ENCODE results near the gene PLPP4.

- PRO-cap, result no peak
Observed at GRCh38 chr10:119239136-119239335, 31.7 kb downstream of the GRK5 start.

DNA sequence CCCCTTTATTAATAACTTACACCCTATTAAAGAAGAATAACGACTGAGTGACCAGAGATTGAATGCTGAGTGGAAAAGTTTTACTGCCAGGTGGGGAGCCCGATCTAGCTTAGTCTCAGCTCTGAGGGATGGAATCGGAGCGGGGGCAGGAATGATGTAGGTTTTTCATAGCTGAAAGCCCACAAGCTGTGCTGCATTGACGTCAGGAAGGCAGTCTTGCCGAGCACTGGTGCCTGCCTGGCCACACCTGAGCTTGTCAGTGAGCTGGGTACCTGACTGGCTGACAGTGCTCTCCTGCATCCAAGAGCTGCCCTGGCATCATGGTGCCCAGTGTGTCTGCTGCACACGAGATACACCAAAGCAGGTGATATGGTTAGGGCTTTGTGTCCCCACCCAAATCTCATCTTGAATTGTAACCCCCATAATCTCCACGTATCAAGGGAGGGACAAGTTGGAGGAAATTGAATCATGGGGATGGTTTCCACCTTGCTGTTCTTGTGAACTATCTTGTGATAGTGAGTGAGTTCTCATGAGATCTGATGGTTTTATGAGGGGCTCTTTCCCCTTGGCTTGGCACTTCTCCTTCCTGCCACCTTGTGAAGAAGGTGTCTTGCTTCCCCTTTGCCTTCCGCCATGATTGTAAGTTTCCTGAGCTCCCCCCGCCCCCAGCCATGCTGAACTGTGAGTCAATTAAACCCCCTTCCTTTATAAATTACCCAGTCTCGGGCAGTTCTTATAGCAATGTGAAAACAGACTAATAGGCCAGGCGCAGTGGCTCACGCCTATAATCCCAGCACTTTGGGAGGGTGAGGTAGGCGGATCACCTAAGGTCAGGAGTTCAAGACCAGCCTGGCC lies 35.1 kb downstream of the GRK5 start:
- PRO-cap, result no peak

DNA sequence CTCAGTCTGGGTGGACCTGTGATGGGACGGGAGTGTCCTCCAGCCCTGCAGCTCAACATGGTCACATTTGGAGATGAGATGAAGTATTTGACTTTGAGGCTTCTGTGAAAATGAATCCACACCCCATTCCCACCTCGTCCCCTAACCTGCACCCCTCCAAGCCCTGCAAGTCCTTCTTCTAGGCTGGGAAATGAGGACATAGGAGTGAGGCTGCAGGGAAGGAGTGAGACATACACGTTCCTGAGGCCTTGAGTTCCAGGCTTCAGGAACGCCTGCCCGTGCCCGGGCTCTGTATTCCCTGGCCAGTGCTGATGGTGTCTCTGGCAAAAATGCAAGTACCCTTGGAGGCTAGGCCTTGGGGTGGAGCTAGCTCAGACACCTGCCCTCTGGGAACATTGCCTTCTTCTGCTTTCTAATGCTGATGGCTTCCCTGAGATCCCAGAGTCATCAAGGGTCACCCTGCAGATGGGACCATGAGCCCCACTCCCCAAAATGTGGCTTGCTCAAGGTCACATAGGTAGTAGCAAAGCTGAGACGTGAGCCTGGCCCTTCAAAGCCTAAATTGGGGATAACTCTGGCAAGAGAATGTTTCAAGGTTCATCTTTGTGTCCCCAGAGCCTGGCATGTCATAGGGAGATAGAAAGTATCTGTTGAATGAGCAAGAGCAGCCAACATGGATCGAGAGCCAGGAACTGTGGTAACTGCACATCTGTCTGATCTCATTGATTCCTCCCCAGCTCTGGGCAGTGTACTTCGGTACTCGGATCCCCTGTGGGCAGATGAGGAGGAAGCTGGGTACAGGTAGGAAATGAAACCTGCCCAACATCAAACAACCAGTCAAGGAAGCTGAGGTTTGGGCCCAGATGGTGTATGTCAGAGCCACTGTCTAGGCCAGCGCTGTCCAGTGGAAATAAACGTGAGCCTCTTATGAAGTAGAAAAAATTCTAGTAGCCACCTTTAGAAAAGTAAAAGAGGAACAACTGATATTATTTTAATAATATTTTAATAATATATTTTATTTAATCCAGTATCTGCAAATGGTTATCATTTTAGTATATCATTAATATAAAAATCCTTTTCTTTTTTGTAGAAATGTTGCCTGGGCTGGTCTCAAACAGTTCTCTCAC lies 76.3 kb downstream of the GRK5 start:
- PRO-cap, result no peak

GRCh38 chr10:119346205-119346837 lies 138.9 kb downstream of the GRK5 start:
- PRO-cap, result no peak

GRCh38 chr10:119350581-119351059 lies 143.2 kb downstream of the GRK5 start:
- PRO-cap, result no peak

DNA sequence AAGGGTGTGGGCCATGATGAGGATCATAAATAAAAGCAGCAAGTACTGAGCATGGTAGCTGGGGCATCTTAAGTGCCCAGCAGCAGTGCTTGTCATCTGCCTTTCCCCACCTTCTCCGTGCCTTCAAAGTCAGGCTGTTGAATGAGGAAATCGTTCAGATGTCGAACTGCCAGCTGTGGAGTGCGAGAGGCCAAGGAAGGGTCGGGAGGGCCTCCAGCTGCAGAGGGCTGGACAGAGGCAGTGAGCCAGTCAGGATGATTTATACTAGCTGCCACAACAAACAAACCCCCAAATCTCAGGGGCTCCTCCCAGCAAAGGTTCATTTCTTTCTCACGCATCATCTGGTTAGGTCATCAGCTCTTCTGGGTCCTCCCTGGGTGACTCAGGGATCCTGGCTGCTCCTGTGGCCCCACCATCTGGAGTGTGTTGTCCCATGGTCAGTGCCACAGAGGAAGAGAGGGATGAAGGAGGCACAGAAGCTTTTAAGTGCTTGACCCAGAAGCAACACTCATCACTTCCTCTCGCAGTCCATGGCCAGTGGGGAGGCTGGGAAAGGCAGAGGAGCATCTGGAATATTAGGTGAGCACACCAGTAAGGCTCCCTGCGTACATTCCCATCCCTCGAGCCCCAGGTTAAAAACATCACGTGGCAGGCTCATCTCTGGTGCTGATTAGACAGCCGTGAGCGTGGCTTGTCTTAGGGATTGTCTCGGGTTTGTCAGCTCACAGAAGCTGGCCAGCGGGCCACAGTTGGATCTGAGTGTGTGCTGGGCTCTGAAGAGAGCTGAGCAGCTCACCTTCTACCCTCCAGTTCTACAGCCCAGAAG lies 140.7 kb downstream of the RGS10 start:
- PRO-cap, result no peak

- PRO-cap, result no peak
Observed at GRCh38 chr10:119406339-119406953, 136.1 kb downstream of the RGS10 start.

- PRO-cap, result no peak
Observed at GRCh38 chr10:119449991-119450587, 92.4 kb downstream of the RGS10 start.

DNA sequence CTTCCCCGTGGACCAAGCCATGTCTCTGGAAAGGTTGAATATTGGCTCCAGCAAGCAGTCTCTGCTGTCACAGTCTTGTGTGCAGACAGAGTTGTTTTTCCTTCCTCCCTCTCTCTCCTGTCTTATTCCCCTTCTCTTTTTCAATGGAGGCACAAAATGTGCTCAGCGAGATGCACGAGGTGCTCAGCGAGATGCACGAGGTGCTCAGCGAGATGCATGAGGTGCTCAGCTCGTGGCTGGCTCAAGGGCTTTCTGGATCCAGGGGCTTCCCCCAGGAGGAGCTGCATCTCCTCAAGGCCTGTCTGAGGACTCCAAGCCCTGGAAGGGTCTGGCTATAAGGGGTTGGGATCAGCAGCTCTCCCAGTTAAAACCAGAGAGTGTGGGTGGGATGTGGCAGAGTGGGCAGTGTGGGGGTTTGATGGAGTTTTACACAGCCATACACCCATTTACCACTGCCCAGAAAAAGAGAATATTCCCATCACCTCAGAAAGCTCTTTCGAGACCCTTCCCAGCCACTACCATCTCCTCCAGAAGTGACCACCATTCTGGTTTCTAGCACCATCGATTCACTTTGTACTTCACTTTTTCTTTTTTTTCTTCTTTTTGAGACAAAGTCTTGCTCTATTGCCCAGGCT lies 15.3 kb downstream of the BAG3 start:
- PRO-cap, result no peak

DNA sequence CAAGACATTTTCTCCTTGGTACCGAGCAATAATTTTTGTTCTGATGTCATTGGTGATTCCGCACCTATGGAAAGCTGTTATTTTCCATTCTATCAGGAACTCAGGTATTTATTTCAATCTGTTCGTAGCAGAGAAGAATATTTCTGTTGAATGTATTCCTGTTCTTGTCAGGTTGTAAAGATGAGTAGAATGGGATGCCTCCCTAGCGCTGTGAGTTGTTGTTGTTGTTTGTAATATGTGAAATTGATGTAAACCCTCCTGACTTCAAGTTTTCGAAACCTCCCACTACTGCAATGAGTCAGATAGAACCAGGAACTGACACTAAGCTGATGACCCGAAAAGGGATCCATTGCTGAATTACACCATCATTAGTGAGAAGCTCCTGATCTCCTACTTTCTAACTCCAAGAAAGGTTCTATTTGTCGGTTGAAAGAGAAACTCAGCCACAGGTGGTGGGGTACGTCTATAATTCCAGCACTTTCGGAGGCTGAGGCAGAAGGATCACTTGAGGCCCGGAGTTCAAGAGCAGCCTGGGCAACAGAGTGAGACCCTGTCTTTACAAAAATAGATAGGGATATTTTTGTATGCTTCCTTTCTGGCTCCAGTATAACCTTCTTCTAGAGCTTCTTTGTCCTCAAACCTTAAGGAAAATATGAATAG lies 21.4 kb upstream of the INPP5F start:
- PRO-cap, result no peak

- PRO-cap, result bidirectional peak, plus-strand start at chr10:119724981, minus-strand start at chr10:119724682; bidirectional peak, plus-strand start at chr10:119725166, minus-strand start at chr10:119725119
Observed at GRCh38 chr10:119724343-119725461, 1.1 kb upstream of the INPP5F start.

GRCh38 chr10:119787876-119788282 lies 62.0 kb downstream of the INPP5F start:
- PRO-cap, result no peak

GRCh38 chr10:119789984-119790508 lies 64.2 kb downstream of the INPP5F start:
- PRO-cap, result no peak

GRCh38 chr10:119830560-119831569 lies 41.8 kb downstream of the MCMBP start:
- PRO-cap, result no peak

DNA sequence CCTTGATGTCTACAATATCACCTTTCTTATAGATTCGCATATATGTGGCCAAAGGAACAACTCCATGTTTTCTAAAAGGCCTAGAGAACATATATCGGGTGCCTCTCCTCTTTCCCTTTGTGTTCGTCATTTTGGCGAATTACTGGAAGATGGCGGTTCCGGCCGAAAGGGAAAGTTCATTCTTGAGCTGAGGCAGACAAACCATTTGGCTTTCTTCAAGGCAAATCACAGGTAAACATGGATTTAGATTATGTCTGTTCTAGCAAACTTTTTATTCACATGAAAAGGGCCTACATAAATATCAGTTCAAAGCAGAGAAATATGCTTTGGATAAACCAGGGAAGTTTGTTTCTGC lies 102.0 kb upstream of the PLPP4 start:
- PRO-cap, result no peak

- PRO-cap, result no peak
Observed at GRCh38 chr10:120456707-120457551, at the start of gene PLPP4. PLPP4 (plus strand) TSS chr10:120457227.

GRCh38 chr10:121485240-121485934 lies 112.9 kb downstream of the FGFR2 start:
- PRO-cap, result no peak

- PRO-cap, result bidirectional peak, plus-strand start at chr10:121974654, minus-strand start at chr10:121974544; bidirectional peak, plus-strand start at chr10:121974884, minus-strand start at chr10:121974994
Observed at GRCh38 chr10:121974208-121974971, 627 bp downstream of the NSMCE4A start.

DNA sequence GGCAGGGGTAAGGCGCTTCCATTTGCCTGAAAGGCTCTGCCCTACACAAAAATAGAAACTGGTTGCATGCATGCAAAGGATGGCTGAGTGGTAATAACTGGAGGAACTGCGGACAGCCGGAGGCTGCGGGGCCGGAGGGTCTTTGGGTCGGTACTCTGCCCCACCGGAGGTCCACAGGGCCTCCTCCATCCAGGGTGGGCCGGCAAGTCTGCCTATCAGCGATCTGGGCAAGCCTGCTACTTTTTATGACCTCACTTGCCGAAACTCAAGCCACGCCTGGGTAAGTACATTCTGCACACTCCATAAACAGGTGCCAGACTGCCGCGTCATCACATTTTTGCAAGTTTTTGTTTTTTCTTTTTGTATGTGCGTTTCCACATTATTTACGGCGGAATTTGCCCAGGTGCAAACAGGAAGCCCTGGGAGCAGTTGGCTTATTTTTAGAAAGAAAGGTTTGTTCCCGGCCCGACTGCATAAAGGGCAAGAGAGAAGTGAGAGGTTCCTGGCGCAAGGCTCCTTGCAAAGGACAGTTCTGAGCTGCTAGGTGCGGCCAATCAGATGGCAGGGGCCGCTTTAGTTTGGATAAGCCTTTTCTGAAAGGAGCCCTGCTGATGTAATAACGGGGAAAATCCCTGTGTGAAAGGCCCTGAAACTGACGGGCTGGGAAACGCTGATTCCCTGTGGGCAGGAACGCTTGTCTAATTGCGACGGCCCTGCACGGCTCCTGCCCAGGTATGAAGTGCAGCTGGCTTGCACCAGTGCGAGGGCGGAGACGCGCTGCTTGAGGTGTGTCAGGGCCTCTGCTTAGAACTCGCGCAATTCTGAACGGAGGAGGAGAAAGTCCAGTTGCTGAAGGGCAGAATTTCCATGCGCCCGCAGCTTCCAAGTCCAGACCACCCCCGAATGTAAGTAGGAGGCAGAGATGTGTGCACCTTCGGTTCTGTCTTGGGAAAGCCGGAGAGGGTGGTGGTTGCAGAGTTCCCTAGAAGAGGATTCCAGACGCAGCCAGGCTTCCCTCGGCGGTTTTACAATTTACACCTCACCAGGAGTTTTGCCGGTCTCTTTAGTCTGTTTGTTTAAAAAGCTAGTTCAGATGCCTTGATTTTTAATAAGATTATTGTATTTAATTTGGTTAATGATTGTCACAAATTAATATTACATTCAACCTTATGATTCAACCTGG lies 30.4 kb downstream of the TACC2 start:
- PRO-cap, result no peak

GRCh38 chr10:122083235-122084168 lies 94.5 kb downstream of the TACC2 start:
- PRO-cap, result no peak

Measured in SEM (cell line).